Cerebral cortex (tissue), 2 donors: ENCODE measurements around the genes MRPS16 and USP54.

DNA sequence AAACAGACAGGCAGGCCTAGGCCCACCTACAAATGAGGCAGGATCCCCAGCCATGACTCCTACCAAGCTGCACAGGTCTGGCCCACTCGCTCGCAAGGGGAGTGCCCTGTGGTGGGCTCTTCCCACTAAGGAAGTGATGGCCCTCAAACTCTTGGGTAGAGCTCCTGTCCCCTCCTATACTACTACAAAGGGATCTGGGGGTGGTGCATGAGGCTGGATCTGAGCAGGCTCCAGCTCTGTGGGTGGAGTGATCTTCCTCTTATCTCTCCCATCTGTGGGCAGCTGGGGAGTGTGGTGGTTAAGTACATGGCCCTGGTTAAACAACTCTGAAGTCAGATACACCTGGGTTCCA lies 17.2 kb downstream of the DDIT4 start:
- PRO-cap, 2 experiments, result no peak in any of the 2 experiments

DNA sequence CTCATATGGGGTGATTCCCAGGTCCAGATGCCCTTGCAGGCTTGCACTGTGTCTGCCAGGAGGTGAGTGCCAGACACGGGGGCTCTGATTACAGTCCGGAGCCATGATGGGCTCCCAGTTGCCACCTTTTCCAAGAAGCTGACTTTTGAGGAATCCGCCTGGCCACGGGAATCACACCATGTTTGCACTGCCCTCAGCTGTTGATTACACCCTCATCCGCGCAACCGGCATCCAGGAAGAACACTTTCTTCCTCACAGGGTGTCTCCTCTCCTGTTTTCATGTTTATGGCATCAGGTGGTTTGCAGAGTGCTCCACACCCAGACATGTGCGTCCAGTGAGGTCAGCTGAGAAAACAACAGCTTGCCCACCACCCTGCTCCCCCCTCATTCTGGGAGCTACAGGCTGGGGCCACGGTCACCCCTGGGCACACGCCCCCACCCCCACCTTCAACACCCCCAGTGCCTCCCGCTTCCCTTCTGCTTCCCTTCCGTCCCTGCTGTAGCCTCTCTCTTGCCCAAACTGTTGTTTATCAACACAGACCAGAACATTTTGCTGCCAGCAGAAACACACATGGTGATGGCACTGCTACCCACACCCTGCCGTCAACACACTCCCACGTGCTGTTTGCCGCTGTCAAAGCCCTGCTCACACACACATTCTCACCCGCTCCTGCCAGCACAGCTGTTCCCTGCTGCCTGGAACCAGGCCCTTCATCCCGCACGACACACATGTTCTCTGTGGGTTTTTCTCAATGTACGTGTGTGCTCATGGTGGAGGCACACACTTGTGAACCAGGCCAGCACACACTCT lies 35.8 kb downstream of the DDIT4 start:
- PRO-cap, 2 experiments, result peak in 1 of 2 experiments; most common plus-strand start position 752 of the sequence (in 1); most common minus-strand start position 522 of the sequence (in 1)

DNA sequence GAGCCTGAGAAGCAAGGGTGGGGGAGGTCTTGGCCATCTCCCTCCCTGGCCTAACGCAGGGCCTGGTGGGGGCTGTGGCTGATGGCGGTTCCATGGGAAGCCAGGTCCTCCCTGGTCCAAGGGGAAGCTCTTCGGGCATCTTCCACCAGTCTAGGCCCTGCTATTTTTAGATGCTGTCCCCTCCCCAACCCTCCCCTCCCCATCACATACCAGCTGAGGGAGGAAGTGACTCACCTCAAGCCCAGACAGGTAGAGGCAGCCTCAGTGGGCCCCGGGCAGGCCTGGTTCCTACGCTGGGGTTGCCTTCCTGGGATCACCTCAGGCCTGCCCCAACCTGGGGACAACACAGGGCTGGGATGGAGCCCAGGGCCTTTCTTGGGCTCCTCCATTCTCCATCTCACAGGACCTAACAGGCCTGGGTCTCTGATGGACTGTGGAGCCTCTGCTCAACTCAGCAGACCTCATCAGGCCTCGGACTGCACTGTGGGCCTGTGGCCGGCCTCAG lies 32.2 kb downstream of the DNAJB12 start:
- PRO-cap, 2 experiments, result no peak in any of the 2 experiments

GRCh38 chr10:72332010-72332804 lies 22.5 kb downstream of the DNAJB12 start:
- PRO-cap, 2 experiments, result peak in 1 of 2 experiments; most common plus-strand start chr10:72332274 (in 1); most common minus-strand start chr10:72332082 (in 1)

DNA sequence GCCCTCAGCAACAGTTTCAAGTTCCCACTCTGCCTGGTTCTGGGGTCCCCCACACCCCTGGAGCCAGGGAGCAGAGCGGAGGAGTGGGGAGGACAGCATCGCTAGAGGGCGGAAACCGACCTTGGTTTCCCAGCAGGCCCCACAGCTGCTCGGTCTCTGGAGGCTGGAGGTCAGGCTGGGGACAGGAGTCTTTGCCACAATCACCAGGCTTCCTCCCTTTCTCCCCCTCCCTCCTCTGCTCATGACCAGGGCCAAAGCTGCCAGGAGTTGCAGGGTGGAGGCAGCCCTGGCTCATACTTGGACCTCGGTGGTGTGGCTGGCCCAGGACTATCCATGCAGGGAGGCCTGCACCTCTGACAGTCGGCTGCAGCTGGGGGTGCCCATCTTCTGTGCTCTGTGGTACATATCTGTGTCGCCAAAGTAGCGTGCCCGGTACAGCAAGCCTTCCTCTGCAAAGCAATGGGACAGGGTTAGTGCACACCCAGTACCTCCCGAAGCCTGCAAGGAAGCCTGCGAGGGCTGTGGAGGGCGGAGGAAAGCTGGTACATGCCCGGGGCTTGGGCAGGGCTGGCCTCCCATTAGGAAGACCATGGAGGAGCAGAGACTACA lies 19.1 kb downstream of the DNAJB12 start:
- PRO-cap, 2 experiments, result no peak in any of the 2 experiments

DNA sequence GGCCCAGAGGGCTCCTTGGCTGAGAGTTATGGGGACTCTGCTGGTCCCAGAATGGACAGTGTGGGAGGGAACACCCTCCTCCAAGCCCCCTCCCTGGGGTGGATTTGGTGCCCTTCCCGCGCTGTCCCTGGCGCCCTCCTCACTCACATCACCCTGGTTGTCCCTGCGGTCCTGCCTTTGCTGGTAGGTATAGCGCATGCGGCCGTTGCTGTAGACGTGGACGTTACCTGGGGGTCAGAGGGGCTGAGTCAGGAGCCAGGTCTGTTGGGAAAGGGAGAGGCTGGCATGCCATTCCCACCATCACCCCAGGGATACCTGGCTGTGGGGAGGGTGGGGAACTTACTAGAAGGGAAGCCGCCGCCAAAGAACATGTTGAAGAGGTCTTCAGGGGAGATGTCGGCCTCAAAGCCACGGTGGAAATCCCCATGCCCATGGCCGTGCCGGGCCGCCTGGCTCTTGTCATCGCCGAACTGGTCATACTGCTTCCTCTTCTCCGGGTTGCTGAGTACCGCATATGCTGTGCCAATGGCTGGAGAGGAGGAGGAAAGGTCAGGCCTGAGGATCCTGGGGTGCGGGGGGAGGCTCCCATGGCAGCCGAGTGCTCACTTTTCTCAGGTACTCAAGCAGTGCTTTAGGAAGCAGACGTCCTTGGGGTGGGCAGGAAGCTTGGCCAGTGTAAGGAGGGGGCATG lies 13.9 kb downstream of the DNAJB12 start:
- PRO-cap, 2 experiments, result no peak in any of the 2 experiments

DNA sequence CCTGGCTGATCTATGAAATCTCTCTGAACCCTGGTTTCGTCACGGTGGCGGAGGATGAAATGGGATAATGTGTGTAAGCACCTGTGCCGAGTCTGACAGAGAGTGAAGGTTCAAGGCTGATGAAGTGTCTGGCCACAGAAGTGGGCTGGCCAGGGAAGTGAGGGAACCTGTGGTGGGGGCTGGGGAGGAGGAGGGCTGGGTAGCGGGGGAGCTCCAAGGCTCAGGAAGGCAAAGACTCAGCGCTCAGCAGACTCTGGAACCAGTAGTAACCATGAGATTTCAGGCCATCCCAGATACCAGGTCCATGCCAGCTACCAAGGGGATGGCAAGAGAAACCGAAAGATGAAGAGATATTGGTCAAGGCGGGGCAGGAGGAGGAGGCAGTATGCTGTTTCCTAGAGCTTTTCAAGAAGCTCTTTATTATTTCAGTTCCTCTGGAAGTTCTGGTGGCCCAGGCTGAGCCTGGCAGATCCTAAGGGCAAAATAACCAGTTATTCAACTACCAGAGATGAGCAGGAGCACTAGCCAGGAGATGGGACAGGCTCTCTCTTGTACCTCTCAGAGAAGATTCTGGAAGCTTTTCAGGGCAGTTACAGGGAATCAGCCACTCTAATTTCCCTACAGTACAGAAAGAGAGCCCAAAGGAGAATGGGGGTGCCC lies 5.4 kb downstream of the DNAJB12 start:
- PRO-cap, 2 experiments, result no peak in any of the 2 experiments

GRCh38 chr10:72351340-72351635 lies 3.4 kb downstream of the DNAJB12 start:
- PRO-cap, 2 experiments, result no peak in any of the 2 experiments

- PRO-cap, 2 experiments, result peak in 1 of 2 experiments; most common plus-strand start chr10:72353856 (in 1)
These were observed 1.3 kb downstream of the DNAJB12 start for GRCh38 chr10:72353250-72353934.

GRCh38 chr10:72638651-72639283 lies 12.9 kb upstream of the MICU1 start:
- PRO-cap, 2 experiments, result no peak in any of the 2 experiments

DNA sequence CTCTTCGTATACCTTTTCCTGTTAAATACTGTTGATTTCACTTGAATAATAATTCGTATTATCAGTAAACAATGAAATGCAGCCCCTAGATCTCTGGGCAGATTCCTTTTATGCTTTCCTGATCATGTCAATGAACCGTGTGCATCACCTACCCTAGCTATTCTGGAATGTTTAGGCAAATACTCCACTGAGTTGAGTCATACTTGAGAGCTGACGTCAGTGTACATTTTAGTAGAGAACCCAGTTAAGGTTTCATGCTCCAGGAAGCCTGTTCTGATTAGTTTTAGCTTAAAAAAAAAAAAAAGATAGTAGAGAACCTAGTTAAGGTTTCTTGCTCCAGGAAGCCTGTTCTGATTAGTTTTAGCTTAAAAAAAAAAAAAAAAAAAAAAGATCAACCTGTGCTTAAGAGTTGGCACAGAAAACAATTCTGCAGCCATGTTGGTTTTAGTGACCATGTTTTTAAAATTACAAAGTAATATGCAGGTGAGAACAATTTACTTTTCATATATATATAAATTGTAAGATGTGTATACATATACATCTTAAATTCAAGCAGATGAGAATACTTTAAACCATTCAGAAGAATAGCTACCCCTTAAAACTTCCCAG lies 3.7 kb upstream of the MCU start:
- PRO-cap, 2 experiments, result no peak in any of the 2 experiments

- PRO-cap, 2 experiments, result no peak in any of the 2 experiments
These were observed 85.2 kb upstream of the OIT3 start for GRCh38 chr10:72808228-72808839.

DNA sequence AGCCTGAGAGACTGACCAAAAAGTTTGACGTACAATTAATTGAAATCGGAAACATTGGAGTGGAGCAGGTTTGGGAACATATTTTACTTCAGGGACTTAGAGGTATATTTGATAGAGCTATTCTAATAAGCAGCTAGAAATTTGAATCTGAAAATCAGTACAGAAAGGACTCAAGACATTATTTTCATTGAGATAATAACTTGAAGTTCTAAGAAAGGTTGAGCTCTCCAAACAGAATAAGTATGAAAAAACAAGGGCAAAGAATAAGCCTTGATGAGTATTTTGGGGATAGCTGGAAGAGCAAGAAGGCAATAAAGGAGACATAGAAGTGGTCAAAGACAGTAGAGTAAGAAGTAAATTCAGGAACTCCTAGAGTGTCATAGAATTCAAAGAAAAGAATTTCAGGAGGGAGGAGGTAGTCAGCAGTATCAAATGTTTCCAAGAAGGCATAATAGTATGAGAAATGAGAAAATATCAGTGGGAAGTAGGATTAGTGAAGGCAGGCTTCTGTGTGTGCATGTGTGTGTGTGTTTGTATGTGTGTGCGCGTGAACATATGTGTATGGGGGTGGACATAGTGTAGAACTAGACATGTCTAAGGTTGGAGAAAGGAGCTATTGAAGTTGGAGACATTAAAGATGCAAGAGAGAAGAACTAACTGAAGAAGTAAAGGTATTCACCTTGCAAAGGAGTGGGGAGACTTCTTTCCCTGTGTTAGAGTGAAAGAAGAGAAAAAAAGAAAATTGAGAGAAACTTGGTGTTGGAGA lies 83.9 kb upstream of the OIT3 start:
- PRO-cap, 2 experiments, result no peak in any of the 2 experiments

- PRO-cap, 2 experiments, result no peak in any of the 2 experiments
These were observed 15.2 kb downstream of the DNAJC9 start for GRCh38 chr10:73231492-73232576.

GRCh38 chr10:73252188-73253219 lies at the start of gene MRPS16:
Gene MRPS16, minus strand, starts transcription at chr10:73252644.
- PRO-cap, 2 experiments, result peak in 1 of 2 experiments; most common plus-strand start chr10:73252747 (in 1); most common minus-strand start chr10:73252419 (in 1)

DNA sequence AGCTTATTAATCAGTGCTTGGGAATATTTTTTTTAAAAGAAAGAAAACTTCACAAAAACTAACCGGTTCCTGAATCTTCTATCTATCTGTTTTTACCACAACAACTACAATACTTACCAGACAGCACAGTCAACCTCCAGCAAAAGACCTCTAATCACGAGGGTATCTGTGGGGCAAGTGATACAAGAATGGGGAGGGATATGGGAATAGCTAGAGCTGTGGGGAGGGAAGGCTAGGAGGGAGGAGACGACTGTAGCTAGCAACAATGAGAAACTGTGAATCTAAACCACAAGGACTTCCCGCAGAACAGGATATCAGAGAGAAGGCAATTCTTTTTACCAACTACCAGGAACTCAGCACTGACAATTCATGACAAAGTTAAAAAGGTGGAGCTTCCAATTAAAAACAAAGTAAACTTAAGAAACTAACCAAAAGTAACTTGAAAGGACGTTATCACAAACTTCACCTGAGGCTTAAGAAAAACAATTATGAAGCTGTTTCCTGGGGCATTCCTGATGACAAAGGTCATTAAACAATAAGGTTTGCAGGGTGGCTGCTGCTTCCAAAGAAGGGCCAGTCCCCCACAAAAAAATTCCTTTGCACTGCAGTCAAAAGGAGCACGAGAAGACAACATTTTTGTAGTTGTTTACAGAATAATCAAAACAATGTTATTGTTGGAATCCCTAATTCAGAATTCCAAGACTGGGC lies at the start of gene USP54:
TSS of gene USP54 (minus strand) at position 182 of the 708 bp plus-strand sequence.
- PRO-cap, 2 experiments, result peak in 1 of 2 experiments; most common plus-strand start position 213 of the sequence (in 1); most common minus-strand start position 182 of the sequence (in 1)

GRCh38 chr10:73624800-73625268 lies 16.4 kb downstream of the MYOZ1 start:
- PRO-cap, 2 experiments, result no peak in any of the 2 experiments

- PRO-cap, 2 experiments, result no peak in any of the 2 experiments
These were observed 12.3 kb upstream of the SEC24C start for GRCh38 chr10:73731656-73732435.

DNA sequence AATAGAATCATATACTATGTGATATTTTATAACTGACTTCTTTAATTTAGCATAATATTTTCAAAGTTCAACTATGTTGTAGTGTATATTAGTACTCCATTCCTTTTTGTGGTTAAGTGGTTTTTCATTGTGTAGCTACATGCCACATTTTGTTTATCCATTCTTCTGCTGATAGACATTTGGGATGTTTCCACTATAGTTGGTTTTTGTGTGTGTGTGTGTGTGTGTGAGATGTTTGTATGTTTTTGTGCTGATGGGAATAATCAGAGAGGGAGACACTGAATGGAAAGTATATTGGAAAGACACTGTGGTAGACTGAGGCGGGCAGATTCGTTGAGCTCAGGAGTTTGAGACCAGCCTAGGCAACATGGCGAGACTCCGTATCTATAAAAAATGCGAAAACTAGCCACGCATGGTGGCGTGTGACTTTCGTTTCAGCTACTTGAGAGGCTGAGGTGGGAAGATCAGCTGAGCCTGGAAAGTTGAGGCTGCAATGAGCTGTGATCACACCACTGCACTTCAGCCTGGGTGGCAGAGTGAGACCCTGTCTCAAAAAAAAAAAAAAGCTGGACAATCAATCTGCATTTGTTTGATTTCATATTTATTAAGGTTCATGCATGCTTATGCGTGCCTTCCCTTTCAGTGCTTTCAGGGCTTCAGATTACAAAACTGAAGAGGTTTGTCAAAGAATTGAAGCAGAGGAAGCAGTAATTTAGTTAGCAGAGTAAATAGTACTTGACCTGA lies 13.3 kb upstream of the FUT11 start:
- PRO-cap, 2 experiments, result no peak in any of the 2 experiments

DNA sequence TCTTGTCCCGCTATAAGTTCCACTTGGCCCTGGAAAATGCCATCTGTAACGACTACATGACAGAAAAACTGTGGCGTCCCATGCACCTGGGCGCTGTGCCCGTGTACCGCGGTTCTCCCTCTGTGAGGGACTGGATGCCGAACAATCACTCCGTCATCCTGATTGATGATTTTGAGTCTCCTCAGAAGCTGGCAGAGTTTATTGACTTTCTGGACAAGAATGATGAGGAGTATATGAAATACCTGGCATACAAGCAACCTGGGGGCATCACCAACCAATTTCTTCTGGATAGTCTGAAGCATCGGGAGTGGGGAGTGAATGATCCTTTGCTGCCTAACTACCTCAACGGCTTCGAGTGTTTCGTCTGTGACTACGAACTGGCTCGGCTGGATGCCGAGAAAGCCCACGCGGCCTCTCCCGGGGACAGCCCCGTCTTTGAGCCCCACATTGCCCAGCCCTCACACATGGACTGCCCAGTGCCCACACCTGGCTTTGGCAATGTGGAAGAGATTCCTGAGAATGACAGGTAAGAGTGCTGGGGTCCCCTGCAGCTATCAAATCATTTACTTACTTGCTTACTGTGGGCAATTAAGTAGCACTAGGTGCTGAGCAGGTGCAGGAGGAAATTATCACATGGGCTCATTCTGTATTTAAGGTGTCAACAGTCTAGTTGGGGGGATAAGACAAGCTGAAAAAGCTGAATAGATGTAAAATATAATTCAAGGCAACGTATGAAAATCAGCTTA lies 1.4 kb downstream of the FUT11 start:
- PRO-cap, 2 experiments, result no peak in any of the 2 experiments